ENCODE results near the genes ARMCX2, ZMAT1 and GPRASP2.

DNA sequence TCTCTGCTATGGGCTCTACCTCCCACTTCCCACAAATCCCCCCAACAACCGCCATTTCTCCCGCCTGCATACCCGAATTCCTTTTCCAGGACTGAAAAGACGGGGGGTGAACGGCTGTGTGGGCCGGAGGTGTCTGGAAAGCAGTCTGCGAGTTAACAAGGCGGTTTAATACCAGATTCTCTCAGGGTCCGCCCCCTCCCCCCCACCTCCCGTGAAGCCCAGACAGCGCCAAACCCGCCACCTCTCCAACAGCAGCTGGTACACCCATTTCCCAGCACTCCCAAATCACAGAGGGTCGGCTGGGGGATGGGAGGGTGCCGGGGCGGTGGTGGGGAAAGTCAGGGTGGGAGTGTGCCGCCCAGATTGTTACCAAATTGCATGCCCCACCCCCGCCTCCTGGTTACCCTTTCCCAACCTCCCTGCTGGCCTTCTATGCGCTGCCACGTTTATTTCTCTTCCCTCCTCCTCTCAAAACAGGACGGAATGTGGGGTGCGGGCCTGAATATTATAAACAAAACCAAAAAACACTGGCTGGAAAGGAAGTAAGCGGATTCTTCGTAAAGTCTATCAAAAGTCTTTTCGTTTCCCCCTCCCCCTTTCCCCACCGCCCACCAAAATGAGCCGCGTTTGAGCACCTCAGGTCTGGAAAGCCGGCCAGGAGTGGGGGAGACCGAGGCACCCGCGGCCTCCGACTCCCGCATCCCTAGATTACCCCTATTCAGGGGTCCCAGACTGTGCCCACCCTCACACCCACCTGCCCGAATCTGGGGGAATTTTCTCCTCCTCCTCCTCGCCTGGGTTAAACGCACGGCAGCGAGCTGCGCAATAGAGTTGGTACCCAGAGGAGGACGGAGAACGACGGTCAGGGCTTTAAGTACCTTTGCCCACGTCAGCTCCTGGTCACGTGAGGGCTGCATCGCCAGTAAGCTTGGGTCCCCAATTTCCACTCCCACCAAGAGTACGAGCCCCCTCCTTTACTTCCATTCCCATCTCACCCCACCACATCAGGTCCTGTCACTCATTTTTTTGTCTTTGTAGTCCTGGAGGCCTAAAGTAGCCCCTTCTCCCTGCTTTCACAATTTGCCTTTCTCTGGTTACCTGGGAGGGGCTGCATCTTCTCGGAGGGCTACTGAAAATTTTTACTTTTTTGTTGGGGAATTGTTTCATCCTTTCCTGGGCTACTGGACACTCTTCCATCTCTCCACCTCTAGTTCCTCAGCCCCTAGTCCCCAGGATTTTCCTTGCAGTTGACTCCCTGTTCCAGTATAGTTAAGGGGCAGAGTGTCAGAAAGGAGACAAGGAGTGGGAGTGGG, at the start of gene ARMCX2:
TSS of gene ARMCX2 (minus strand) at position 847 of the 1,313 bp plus-strand sequence.
- RRBS = no CpG with 5 or more reads among the region's 47 CpGs

- RRBS = no CpG with 5 or more reads among the region's 78 CpGs
These were observed at the start of gene ZMAT1 for GRCh38 chrX:101931456-101932346. TSS of gene ZMAT1 (minus strand) at chrX:101932027.

GRCh38 chrX:102711694-102712598, at the start of gene GPRASP2:
TSS of gene GPRASP2 (plus strand) at chrX:102712448.
- RRBS = 0% methylated on average over 2 of the region's 53 CpGs

DNA sequence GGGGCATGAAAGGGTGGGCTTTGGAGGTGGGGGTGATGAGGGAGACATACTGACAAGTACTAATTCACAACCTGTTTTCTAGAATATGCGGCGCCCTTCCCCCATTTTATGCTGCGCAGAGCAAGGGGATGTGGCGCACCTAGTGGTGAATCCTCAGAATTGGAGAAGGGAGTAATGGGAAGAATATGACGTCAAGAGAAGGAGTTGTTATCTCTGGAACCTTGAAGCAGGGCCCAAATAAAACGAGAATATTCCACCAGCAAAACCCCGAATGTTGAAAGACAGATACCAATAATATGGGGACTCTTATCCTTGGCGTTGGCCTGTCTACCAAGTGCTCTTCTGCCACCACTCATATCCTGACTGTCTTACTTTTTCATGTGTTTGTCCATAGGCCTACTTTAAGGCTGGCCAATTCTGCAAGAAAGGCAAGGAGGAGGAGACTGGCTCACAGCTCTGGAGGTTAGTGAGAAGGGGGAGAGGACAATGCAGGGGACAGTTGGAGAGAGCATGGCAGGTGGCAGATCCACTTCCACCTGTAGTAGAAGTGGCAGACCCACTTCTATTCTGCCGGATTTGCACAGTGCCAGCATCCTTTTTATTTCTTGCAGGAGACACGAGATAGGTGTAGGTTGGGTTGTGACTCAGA, 1.3 kb downstream of the GPRASP2 start:
- RRBS = no CpG with 5 or more reads among the region's 10 CpGs

DNA sequence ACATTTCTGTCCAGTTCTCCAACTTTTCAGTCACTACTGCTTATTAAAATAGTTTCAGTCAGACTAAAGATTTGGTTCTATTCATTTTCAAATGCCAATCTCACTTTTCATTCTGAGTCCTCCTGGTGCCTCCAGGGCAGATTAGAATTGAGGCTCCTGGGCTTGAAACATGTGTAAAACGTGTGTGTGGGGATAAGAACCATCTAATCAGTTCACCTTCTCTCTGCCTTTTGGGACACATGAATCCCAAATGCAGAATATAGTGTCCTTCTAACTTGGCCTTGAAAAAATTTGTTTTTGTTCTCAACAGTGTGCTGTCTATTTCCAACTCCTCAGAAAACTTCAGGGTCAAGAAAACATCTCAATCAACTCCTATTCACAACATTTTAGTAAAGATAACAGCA, 3.3 kb upstream of the BEX3 start:
- RRBS = no CpG with 5 or more reads among the region's 1 CpG

- RRBS = no CpG with 5 or more reads among the region's 12 CpGs
These were observed 11.6 kb downstream of the MORF4L2 start for GRCh38 chrX:103674422-103675788.

DNA sequence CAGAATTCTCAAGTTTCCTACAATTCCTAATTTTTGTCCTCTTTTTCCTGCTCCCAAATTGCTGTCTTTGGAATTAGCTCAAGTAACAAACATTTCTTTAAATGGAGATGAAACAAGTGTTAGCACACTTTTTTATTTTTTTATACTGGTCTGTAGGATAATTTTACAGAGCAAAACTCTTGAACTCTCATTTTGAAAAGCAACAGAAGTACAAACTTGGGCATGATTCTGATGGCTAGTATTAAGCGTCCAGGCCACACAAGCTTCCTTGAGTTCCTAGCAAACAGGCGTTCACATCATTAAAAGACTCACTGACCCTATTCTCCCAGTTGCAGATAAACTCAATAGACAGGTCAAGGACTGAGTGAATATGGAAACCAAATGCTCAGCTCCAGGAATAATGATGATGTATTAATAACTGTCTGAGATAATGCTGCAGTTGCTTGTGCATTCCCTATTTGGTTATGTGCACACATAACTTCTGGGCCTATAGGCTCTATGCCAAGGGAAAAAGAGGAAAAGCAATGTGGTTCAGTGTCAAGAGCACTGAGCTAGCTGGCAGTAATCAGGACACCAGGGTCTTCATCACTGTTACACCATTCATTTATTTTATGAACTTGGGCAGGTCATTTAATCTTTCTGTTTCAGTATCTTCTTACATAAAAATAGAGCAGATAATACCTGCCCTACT, 3.6 kb downstream of the RAB9B start:
- RRBS = no CpG with 5 or more reads among the region's 2 CpGs

DNA sequence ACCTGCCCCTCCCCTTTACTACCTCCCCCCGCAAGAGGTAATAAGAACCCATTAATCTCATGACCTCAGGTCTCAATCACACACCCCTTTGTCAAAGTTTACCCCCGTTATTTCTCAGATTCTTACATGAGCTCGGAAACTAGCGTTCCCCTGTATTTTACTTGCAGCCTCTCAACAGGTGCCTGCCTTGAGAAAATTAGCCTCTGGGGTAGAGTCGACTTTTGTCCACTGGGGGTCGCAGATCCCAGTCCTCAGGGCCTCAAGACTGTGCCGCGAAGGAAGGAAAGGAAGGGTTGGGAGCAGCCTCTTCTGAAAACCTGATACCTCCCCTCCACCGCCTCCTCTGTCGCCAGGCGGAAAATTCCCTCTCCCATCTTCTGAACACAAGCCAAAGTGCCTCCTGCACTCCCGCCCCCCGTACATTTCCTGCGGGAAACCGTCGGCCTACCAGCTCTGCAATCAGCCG, 44.4 kb upstream of the TMSB15B start:
- RRBS = no CpG with 5 or more reads among the region's 17 CpGs

DNA sequence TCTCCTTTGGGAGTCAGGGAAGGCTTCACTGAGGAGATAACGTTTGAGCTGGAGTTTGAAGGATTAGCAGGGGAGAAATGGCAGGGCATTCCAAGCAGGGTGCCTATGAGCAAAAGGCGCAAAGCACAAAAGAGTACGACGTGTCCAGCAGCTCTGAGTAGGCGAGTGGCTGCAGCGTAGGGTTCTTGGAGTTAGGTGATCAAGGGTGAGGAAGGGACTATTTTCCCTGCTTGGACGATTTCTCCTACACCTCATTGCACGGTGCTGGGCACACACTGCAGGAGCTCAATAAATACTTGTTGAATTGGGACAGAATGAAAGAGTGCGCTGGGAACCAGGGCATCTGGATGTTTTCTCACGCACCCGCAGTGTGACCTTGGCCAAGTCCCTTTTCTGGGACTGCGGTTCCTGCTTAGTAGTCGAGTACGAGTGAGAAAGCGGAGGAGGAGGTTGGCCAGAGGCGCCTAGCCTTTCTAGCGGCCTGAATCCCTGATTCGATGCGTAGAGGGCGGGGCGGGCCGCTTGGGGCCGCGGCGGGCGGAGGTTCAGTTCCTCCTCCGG, 352 bp upstream of the FAM199X start:
- RRBS = 0% methylated on average over 1 of the region's 27 CpGs

GRCh38 chrX:104187885-104188502, 21.7 kb downstream of the FAM199X start:
- RRBS = no CpG with 5 or more reads among the region's 9 CpGs

DNA sequence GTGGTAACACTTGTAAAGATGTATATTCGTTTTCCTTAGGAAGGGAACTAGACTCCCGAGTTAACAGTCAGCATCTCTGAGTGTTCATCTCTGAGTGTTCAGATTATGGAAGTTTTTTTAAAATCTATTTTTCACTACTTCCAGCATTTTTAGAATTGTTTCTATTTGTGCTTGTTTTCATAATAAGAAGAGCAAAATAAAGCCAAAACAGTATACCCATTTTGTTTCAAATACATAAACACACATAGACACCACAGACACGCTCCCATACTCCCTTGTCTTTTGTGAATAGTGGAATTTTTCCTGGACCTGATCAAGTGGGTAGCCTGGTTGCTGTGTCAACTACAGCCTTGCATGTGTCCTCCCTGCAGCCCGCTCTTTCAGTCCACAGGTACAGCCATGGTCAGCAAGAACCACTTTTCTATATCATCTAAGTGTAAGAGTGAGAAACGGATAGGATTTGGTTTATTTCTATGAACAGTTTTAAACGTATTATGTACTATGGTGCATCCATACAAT, 9.8 kb downstream of the PWWP3B start:
- RRBS = no CpG with 5 or more reads among the region's 6 CpGs

DNA sequence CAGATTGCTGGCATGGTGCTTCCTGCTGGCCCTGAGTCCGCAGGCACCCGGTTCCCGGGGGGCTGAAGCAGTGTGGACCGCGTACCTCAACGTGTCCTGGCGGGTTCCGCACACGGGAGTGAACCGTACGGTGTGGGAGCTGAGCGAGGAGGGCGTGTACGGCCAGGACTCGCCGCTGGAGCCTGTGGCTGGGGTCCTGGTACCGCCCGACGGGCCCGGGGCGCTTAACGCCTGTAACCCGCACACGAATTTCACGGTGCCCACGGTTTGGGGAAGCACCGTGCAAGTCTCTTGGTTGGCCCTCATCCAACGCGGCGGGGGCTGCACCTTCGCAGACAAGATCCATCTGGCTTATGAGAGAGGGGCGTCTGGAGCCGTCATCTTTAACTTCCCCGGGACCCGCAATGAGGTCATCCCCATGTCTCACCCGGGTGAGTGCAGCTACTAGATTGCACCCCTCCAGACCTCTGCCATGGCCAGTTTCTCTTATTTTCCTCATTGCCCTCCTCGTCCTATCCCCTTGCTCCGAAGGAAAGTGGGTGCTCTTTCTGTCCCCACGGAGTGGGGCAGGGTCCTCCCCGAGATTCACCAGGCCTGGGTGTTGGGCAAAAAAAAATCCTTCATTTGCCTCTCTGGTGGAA, 586 bp downstream of the RNF128 start:
- RRBS = 2% methylated on average over 2 of the region's 40 CpGs

GRCh38 chrX:106932489-106933012, 12.3 kb downstream of the CLDN2 start:
- RRBS = no CpG with 5 or more reads among the region's 6 CpGs

DNA sequence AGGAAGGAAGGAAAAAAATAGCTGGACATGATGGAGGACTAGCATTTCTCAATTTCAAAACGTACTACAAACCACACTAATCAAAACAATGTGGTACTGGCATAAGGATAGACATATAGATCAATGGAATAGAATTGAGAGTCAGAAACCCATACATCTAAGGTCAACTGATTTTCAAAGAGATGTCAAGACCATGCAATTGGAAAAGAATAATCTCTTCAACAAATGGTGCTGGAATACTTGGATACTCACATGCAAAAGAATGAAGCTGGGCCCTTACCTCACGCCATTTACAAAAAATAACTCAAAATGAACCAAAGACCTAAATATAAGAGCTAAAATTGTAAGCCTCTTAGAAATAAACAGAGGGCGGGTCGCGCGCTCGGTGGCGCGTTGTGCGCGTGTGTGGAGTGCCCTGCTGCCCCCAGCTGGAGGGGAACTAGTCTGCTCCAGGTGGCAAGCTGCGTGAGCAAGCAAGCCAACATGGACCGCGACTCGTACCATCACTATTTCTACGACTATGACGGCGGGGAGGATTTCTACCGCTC, 65.8 kb downstream of the DNAAF6 start:
- RRBS = no CpG with 5 or more reads among the region's 19 CpGs

- RRBS = 42% methylated on average over 4 of the region's 12 CpGs
These were observed 118.4 kb downstream of the DNAAF6 start for GRCh38 chrX:107324812-107325193.

DNA sequence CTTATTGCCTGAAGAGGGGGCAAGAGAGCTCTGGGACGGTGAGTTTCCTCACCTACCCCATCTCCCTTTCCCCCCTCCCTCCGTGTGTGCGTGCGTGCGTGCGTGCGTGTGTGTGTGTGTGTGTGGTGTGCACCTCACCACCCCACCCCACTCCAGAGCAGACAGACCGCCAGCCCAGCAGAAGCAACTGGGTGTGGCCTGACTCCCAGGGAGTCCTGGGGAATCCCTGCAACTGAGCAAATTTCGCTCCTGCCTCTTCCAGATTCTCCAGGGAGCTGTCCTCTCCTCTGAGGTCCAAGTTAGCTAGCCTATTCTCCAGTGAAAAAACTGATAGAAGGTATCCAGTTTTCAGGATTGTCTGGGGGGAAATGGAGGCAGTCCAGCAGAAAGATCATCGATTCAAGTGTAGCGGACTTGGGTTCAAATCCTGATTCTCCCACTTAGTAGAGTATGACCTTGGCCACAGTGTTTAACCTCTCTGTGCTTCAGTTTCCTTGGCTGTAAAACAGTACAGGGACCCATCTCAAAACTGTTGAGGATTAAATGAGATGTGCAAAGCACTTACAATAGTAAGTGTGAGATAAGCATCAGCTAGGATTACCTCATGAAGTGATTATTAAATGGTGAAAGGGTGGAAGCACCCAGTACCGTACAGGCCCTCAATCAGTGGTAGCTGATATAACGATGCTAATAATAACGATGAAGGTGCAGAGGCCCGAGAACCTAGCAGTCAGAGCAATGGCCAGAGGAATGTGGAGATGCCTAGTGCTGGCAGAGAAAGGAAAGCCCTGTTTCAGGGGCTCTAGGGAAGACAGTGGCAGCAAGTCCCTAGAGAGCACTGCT, 45.0 kb downstream of the PRPS1 start:
- RRBS = no CpG with 5 or more reads among the region's 15 CpGs

DNA sequence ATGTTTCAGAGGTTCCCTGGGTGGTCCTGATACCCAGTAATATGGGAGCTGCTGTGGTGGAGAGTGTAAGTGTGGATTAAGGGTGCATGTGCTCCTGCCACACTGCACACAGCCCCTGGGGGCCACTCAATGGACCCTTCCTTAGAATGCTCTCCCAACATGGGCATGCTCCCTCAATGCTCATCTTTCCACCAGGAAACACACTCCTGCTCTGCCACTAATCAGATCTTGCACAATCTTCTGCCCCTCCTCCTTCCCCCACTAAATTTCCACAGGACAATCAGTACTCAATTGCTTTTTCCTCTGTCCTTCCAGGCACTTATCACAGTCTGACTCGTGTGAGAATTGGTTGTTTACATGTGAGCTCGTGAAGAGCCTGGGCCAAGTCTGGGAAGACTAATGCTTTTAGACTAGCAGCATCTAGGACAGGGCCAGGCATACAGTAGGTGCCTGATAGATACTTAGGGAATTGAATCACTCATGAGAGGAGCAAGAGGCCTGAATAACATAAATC, 54.8 kb downstream of the PRPS1 start:
- RRBS = no CpG with 5 or more reads among the region's 2 CpGs

- RRBS = no CpG with 5 or more reads among the region's 3 CpGs
These were observed 72.0 kb downstream of the PRPS1 start for GRCh38 chrX:107700281-107700719.

Measured in BE2C (cell line).